Testis (tissue), 5 donors: ENCODE results near the gene ADAMTS6.

DNA sequence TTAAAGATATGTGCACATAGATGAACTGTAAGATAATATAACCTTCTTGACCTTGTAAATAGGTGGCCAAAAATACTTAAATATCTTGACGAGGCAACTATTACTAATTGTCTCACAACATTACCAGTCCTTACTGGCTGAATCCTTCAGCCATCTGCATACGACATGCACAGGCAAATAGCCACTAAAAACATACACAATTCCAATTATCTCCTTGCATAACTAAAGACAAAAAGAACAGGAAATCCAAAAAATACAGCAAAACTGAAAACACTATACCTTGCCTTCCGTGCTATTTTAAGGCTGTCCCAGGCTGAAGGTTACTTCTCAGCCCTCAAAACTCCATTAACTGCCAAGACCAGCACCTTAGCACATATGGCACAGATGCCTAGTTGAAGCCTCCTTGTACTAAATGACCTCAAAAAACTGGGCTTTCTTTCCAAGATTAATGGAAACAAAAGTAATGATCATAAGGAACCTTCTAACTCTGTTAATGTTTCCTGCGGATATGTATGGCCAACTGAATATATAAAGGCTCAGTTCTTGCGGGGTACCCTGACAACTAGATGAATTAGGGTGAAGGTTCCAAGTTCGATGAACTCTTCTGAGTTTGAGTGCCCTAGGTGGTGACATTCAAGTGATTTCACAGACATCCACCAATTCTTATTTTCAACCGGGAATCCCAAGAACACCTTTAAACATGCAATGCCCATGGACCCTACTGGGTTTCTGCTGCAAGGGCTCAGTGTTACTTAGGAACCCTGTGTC lies 455.2 kb downstream of the RAB3C start:
- PRO-cap, 3 experiments: no peak in any of the 3 experiments
- RAMPAGE, long total RNA, 2 experiments: no peak in any of the 2 experiments
- RRBS: no CpG with 5 or more reads among the region's 7 CpGs

DNA sequence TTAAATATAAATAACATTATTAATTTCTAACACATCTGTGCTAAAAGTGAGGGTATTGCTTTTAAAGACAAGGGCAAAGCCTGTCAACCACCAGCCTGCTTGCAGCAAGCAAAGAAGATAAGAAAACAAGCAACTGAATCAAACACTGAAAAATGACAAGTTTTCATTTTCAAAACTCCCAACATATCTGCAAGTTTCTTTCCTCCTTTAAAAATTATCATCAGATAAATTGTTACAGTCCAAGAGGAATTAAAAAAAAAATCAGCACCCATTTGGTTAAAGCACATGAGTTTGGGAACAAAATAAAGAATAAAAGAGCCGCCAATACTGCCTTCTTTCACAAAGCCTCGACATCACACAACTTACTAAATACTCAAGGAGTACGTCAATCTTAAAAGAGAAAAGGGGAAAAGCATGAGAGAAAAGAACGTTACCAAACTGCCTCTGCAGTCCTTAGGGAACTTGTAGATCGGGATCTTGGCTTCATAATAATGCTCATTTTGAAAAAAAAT lies 618.6 kb downstream of the PDE4D start:
- PRO-cap, 3 experiments: no peak in any of the 3 experiments
- RAMPAGE, long total RNA, 2 experiments: no peak in any of the 2 experiments
- RRBS: no CpG with 5 or more reads among the region's 5 CpGs

- PRO-cap, 3 experiments: no peak in any of the 3 experiments
- RAMPAGE, long total RNA, 2 experiments: no peak in any of the 2 experiments
Observed at GRCh38 chr5:59585445-59585862, 308.1 kb downstream of the PDE4D start.

GRCh38 chr5:59756295-59756934 lies 137.1 kb downstream of the PDE4D start:
- PRO-cap, 3 experiments: no peak in any of the 3 experiments
- RAMPAGE, long total RNA, 2 experiments: no peak in any of the 2 experiments
- RRBS: no CpG with 5 or more reads among the region's 6 CpGs

- PRO-cap, 3 experiments: peak in 2 of 3 experiments; most common plus-strand start chr5:59768646 (in 1); most common minus-strand start chr5:59768645 (in 2)
- RAMPAGE, long total RNA, 2 experiments: start-site peak on the minus strand in 1 of 2 experiments, at chr5:59768544-59768854 at its widest, 35 reads per replicate
- RRBS: 1% methylated on average over 5 of the region's 41 CpGs
Observed at GRCh38 chr5:59767947-59769094, 125.2 kb downstream of the PDE4D start.

DNA sequence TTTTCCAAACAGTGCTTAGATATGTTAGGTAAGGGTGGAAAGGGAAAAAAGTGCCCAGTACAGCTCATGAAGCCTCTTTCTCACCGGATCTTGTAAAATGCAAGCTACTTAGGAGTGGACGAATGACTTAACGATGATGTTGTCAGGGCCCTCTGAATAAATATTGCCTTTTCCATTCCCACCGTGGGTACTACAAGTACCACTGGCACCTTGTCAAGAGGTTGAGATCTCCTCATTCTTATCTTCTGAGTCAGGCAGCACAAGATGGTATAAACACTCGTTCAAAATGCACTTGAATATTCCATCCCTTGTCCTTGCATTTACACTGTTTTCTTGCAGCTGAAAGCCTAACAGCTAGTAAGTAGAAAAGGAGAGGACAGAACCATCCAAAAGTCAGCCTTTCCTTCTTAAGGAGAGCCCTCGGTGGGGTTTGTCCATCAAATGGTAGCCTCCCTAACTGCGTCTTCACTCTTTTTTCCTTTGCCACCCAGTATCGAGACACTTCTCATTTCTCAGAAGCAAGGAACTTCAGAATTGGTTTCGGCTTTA lies 19.6 kb upstream of the ZSWIM6 start:
- PRO-cap, 3 experiments: no peak in any of the 3 experiments
- RAMPAGE, long total RNA, 2 experiments: no peak in any of the 2 experiments
- RRBS: no CpG with 5 or more reads among the region's 9 CpGs

DNA sequence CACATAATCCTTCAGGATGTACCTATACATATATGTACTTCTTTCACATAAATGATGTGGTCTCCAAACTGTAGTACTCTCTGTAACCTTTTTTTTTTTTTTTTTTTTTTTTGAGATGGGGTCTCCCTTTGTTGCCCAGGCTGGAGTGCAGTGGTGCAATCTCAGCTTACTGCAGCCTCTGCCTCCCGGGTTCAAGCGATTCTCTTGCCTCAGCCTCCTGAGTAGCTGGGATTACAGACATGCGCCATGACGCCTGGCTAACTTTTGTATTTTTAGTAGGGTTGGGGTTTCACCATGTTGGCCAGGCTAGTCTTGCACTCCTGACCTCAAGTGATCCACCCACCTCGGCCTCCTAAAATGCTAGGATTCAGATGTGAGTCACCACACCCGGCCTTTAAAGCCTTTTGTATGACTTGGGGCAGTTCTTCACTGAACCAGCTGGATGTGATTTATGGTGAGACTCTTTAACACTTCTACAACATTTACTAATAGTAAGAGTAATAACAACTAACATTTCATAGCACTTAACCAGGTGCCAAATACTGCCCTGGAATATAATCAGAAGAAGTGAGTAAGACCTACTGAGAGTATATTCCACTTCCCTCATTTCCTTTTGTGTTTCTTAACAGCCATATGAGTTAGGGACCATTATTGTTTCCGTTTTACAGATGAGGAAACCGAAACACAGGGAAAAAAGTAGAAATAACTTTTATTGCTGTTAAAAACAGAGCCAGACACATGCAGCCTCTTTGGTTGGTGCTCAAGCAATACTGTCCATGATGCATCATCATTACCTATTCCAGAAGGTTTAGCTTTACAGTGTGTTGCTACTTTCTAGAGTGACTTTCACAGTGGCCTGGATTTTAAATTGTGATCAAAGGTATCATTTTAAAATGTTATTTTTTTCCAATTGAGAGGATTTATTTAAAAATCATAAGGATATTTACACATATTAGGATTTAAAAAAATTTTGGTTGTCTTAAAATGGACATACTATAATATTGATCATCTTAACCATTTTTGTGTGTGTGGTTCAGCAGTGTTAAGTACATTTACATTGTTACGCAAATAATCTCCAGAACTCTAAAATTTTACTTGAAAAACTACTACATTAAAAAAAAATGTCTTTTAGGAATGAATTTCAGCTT lies 10.1 kb downstream of the ZSWIM6 start:
- PRO-cap, 3 experiments: no peak in any of the 3 experiments
- RAMPAGE, long total RNA, 2 experiments: no peak in any of the 2 experiments
- RRBS: no CpG with 5 or more reads among the region's 9 CpGs

DNA sequence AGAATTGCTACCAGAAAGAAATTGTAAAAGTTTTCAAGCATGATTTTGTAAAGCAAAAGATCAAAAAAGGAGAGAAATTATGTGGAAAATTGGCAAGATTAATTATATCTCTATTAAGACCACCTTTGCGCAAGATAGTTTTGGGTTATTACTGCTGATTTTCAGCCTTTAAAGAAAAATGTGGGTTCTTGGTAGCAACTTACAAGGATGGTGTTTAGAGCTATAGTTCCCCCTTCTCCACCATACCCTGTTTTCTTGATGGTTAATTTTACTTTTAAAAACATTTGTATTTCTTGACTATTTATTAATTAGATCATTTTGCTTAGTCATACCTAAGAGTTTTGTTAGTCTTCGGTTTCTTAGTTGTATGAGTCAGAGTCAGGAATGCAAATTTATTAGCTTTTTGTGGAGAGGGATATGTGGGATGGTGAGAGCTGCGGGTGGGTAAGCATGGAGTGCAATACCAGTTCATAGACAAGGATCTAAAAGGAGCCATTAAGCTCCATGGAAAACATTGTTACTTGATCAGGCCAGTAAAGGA lies 77.4 kb downstream of the ZSWIM6 start:
- PRO-cap, 3 experiments: no peak in any of the 3 experiments
- RAMPAGE, long total RNA, 2 experiments: no peak in any of the 2 experiments
- RRBS: no CpG with 5 or more reads among the region's 3 CpGs

- PRO-cap, 3 experiments: no peak in any of the 3 experiments
- RAMPAGE, long total RNA, 2 experiments: no peak in any of the 2 experiments
- RRBS: no CpG with 5 or more reads among the region's 3 CpGs
Observed at GRCh38 chr5:61438421-61439205, 106.6 kb downstream of the ZSWIM6 start.

- PRO-cap, 3 experiments: no peak in any of the 3 experiments
- RAMPAGE, long total RNA, 2 experiments: no peak in any of the 2 experiments
- RRBS: no CpG with 5 or more reads among the region's 6 CpGs
Observed at GRCh38 chr5:61472465-61472938, 140.4 kb downstream of the ZSWIM6 start.

GRCh38 chr5:61499365-61499730 lies 167.3 kb downstream of the ZSWIM6 start:
- PRO-cap, 3 experiments: no peak in any of the 3 experiments
- RAMPAGE, long total RNA, 2 experiments: no peak in any of the 2 experiments

DNA sequence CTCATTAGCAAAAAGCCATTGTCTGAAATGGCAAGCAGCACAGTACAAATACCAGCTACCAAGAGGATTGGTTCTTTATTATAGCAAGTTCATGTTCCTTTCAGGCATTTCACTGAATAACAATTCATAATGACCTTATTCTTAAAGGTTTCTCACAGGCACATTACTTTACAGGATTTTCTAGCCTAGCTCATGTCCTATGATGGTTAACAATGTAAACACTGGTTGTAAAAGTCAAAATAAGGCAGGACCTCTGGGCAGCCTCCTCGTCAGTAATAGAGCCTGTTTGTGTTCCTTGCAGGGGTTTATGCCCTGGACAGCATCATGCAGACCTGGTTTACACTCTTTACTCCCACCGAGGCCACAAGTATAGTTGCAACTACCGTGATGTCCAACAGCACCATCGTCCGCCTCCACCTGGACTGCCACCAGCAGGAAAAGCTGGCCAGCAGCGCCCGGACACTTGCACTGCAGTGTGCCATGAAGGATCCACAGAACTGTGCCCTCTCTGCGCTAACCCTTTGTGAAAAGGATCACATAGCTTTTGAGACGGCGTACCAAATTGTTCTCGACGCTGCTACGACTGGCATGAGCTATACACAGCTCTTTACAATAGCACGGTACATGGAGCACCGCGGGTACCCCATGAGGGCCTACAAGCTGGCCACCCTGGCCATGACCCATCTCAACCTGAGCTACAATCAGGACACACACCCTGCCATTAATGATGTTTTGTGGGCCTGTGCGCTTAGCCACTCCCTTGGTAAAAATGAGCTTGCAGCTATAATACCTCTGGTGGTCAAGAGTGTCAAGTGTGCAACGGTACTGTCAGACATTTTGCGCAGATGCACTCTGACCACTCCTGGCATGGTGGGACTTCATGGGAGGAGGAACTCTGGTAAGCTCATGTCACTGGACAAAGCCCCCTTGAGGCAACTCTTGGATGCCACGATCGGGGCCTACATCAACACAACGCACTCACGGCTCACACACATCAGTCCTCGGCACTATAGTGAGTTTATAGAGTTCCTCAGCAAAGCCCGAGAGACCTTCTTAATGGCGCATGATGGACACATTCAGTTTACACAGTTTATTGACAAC lies 211.4 kb downstream of the ZSWIM6 start:
- PRO-cap, 3 experiments: no peak in any of the 3 experiments
- RAMPAGE, long total RNA, 2 experiments: no peak in any of the 2 experiments
- RRBS: no CpG with 5 or more reads among the region's 26 CpGs

DNA sequence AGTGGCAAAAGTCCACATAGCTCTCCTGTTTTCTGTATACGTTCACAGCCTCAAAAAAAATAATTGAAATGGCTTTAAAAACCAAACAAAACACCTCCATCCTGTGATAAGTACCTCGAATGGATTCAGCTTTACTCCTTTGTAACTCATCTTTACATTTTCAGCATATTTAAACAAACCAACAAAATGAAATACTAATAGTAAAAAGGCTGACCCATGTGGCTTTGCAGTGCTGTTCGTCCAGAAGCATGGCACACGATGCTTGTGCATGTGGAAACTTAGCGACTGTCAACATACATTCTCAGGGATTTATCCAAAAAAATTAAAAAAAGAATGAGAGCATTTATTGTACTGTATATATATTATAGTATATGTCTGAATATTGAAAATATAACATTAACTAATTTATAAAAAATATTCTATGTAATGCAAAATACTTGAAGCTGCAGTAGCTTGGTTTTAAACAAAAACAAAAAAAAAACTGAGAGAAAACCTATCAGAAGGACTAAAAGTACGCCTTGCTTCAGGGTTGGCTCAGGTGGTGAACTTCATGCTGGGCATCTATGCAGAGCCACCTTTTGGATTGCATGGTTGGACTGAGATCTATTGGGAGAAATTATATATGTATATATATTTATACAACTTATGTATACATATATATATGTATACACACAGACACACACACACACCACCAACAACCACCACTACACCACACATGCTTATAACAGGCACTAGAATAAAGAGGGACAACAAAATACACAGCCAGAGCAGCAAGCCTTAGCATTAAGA lies 212.7 kb downstream of the ZSWIM6 start:
- PRO-cap, 3 experiments: no peak in any of the 3 experiments
- RAMPAGE, long total RNA, 2 experiments: no peak in any of the 2 experiments
- RRBS: no CpG with 5 or more reads among the region's 6 CpGs

DNA sequence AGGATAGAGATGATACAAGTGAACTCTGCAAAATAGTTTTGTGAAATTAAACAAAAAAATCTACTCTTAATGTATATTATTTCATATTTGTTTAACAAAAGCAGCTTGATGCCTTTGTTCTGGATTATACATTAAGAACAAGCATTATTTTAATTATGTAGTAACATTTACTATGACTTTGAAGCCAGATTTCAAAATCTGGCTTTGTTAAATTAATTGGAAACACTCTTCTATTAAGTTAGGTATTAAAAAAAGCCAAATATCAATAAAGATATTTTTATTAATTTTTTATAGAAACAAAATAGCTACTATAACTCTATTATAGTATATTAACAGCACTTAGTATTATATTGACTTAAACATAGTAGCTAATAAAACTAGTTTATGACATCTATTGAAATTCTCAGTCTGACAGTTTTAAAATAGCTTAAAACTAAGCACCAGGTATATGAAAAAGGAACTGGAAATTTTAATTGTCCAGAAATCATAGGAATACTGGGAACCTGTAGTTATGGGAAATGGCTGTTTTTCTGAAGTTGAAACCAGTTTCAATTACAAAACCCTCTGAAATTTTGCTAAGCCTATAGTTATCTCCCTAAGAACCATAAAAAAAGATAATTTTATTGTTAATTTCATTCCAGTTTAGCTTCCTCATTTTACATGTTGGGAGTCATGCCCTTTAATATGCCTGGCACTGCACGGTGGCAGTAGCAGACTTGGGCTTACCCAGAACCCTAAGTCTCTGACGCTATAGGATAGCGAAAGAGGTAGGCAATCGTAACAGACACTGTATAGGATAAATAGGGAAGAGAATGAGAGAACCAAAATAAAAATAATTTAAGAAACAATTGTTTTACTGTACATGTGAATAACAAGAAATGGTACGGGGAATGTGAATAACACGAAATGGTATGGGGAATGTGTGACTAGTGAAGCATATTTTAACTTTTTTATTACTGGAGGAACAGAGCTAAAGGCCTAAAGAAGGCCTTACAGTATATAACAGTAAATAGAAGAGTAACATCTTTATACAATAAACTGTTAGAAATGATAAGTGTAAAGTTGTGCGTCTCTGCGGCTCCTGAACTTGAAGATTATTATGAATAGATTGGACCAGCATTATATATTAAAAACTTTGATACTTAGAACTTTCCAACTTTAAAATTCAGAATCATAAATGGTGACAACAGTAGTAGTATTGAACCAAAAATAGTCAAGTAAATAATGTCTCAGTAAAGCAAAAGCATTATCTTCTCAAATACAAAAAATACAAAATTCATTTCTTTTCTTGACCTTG lies 15.6 kb downstream of the DIMT1 start:
- PRO-cap, 3 experiments: no peak in any of the 3 experiments
- RAMPAGE, long total RNA, 2 experiments: no peak in any of the 2 experiments
- RRBS: no CpG with 5 or more reads among the region's 8 CpGs

- PRO-cap, 3 experiments: no peak in any of the 3 experiments
- RAMPAGE, long total RNA, 2 experiments: no peak in any of the 2 experiments
- RRBS: no CpG with 5 or more reads among the region's 3 CpGs
Observed at GRCh38 chr5:62527669-62528445, 50.8 kb upstream of the LRRC70 start.

- PRO-cap, 3 experiments: no peak in any of the 3 experiments
- RAMPAGE, long total RNA, 2 experiments: no peak in any of the 2 experiments
- RRBS: no CpG with 5 or more reads among the region's 34 CpGs
Observed at GRCh38 chr5:62804256-62805031, 225.8 kb downstream of the LRRC70 start.

GRCh38 chr5:64690918-64691442 lies 677 bp downstream of the SHISAL2B start:
- PRO-cap, 3 experiments: no peak in any of the 3 experiments
- RAMPAGE, long total RNA, 2 experiments: no peak in any of the 2 experiments
- RRBS: under 1% methylated on average over 8 of the region's 27 CpGs

DNA sequence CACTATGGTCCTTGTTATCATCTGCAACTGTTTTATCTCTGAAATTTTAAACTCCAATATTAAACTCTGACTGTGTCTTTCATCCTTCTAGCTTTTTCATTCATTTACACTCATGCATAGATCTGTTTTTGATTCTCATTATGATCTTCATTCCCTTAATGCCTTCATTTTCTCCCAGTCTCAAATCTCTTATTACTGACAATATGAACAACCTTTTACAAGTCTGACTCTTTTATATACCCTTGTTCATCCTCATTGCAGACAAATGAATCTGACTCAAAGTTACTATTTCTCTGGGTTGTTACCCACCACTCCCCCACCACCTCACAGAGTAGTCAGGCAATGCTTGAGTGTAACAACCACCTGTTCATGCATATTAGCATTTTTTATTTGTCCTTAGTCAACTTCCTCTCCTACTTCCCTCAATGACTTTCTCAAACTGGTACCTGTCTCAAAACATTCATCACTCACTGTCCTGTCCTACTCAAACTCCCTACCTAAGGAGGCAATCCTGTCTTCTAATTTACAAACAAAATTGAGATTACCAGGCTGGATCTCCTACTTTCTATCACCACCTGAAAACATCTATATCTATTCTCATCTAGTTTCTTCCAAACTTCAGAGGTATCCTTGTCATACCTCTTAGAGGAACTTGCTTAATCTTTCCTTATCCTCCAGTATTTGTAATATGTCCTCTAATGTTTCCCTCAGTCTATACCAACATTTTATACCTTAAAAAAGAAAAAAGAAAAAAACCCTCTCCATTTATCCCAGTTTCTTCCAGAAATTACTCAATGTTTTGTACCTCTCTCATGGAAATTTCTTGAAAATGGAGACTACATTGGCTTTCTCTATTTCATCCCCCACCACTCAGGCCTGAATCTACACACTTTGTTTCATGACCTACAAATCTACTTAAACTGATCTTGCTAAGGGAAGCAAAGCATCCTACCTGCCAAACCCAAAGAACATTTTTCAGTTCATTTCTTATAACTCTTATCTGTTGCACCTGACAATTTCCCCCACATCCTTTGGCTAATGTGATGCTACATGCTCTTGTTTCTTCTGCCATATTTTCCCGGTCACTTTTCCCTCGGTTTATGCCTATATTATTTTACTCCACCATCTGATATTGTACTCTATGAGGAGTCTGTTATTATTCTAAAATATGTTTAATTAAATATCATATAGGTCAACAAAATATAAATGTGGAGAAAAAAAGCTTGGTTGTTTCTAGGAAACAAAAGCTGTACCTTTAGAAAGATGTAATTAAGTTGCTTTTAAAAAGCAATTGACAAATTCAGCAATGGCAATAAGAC lies 17.9 kb downstream of the SREK1IP1 start:
- PRO-cap, 3 experiments: no peak in any of the 3 experiments
- RAMPAGE, long total RNA, 2 experiments: no peak in any of the 2 experiments
- RRBS: no CpG with 5 or more reads among the region's 2 CpGs

- PRO-cap, 3 experiments: no peak in any of the 3 experiments
- RAMPAGE, long total RNA, 2 experiments: no peak in any of the 2 experiments
- RRBS: 7% methylated on average over 6 of the region's 17 CpGs
Observed at GRCh38 chr5:65034524-65035143, 265.9 kb downstream of the CWC27 start.

DNA sequence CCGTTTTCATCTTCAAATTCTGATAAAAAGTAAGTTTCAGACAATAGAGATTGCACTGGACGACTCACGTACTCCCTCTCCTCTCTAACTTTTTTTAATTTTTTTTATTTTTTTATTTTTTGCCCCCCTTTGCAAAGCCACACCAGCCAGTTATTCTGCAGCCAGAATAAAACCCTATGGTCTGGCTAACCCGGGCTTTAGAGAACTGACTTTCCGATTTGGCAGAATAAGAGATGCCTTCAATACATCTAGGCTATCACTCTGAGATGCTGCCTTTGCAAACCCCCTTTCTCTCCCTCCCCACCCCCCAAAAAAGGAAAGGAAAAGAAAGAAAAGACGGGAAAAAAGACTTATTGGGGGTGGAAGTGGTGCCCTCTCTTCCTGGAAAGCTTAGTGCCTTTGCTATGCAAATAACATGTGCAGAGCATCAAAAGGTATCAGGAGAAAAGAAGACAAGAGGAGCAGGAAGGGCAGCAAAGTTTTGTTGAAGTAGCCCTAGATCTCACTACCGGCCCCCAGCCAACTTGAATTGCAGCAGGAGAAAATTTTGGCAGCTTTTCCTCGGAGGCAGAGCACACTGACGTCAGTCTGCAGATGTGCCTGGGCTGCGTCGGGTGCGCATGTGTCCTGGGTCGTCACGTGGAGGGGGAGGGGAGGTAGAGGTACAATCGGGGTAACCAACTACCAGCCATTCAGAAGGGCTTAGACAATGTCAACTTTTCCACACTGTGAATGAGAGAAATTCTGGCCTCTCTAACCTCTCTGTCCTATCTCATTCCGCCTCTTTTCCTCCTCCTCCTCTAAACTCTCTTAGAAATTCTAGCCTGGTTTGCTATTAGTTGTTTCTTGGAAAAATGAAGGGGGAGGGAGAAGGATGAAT lies at the start of gene ADAMTS6:
TSS of gene ADAMTS6 (minus strand) at position 579 of the 880 bp plus-strand sequence.
- PRO-cap, 3 experiments: peak in 3 of 3 experiments; most common plus-strand start position 659 of the sequence (in 2); most common minus-strand start position 531 of the sequence (in 3)
- RAMPAGE, long total RNA, 2 experiments: no peak in any of the 2 experiments
- RRBS: no CpG with 5 or more reads among the region's 16 CpGs